Panc1 (cell line): ENCODE measurements around a stretch of chr20.

GRCh38 chr20:4973161-4974229 lies 27.8 kb downstream of the SLC23A2 start:
- RRBS, 2 experiments: no CpG with 5 or more reads among the region's 15 CpGs

- RRBS, 2 experiments: no CpG with 5 or more reads among the region's 2 CpGs
Observed at GRCh38 chr20:5143225-5143644, 16.4 kb downstream of the CDS2 start.

- RRBS, 2 experiments: no CpG with 5 or more reads among the region's 6 CpGs
Observed at GRCh38 chr20:5168337-5169442, 41.9 kb downstream of the CDS2 start.

GRCh38 chr20:5545149-5546325 lies 65.3 kb downstream of the GPCPD1 start:
- RRBS, 2 experiments: no CpG with 5 or more reads among the region's 10 CpGs

DNA sequence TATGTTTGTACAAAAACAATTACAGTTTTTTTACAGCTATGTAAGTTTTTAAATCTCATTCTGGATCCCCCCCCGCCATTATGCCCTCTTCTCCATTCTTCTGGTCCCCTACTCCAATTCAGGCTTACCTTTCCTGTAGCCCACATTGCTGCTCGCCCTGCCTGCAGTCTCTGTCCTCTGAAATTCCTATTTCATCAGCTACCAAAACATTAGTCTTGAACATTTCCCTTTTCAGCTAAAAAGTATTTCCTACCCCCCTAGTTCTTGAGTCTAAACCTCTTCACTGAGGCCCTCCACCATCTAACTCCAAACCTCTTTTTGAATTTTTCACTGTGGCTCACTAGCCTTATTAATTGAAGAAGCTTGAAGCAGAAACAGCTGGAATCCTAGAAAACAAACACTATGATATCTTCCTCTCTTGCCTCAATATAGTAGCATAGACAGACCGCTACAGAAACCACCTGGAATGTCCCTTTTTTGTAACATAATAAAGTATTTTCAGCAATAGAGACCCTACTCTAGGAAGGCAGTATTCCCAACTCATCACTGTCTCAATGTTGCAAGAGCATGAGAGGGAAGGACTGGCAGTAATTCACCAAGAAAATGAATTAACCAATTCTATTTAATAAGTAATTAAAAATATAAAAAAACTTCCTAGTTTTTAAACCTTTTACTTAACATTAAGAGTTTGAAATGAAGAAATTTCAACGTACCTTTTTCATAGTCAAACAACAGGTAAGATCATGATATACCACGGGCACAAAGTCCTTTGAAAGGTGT lies 41.2 kb downstream of the GPCPD1 start:
- RRBS, 2 experiments: no CpG with 5 or more reads among the region's 5 CpGs

DNA sequence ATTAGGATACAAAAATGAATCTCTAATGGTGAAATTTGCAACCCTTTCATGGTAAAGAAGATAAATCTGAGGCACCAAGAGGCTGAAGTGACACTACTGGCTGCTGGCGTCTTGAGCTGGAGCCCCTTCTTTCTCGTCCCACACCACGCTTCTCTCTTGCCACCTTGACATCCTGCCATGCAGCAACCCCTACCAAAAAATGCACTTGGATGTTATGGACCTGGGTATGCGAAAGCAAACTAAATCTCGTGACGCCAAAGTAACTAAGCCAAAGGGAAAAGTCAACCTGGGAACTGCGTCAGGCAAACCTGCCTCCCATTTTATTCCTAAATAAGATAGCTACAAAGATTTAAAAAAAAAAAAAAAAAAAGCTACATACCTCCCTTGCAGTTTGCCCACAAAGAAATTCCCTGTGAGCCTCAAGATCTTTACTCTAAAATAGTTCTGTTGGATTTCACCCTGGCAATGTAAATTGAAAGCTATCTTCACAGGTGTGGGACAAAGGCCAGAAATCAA lies 40.7 kb upstream of the GPCPD1 start:
- RRBS, 2 experiments: no CpG with 5 or more reads among the region's 7 CpGs

GRCh38 chr20:5765906-5766814 lies 16.0 kb downstream of the SHLD1 start:
- RRBS, 2 experiments: no CpG with 5 or more reads among the region's 9 CpGs

- RRBS, 2 experiments: no CpG with 5 or more reads among the region's 6 CpGs
Observed at GRCh38 chr20:5821438-5822151, 71.4 kb downstream of the SHLD1 start.

GRCh38 chr20:5843878-5844784 lies 67.2 kb upstream of the CHGB start:
- RRBS, 2 experiments: no CpG with 5 or more reads among the region's 4 CpGs

DNA sequence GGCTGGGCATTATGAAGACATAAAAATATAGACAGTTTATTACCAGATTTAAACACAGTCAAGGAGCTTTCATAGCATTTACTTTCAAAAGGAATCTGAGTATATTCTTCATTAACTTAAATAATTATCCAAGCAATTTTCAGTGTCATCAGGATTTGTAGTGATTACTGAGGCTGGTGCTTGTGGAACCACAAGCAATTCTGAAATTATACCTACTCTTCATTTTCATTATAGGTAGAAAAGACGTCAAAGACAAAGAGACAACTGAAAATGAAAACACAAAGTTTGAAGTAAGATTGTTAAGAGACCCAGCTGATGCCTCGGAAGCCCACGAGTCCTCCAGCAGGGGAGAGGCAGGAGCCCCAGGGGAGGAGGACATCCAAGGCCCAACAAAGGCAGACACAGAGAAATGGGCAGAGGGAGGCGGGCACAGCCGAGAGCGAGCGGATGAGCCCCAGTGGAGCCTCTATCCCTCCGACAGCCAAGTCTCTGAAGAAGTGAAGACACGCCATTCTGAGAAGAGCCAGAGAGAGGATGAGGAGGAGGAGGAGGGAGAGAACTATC lies 10.9 kb downstream of the CHGB start:
- RRBS, 2 experiments: no CpG with 5 or more reads among the region's 9 CpGs

DNA sequence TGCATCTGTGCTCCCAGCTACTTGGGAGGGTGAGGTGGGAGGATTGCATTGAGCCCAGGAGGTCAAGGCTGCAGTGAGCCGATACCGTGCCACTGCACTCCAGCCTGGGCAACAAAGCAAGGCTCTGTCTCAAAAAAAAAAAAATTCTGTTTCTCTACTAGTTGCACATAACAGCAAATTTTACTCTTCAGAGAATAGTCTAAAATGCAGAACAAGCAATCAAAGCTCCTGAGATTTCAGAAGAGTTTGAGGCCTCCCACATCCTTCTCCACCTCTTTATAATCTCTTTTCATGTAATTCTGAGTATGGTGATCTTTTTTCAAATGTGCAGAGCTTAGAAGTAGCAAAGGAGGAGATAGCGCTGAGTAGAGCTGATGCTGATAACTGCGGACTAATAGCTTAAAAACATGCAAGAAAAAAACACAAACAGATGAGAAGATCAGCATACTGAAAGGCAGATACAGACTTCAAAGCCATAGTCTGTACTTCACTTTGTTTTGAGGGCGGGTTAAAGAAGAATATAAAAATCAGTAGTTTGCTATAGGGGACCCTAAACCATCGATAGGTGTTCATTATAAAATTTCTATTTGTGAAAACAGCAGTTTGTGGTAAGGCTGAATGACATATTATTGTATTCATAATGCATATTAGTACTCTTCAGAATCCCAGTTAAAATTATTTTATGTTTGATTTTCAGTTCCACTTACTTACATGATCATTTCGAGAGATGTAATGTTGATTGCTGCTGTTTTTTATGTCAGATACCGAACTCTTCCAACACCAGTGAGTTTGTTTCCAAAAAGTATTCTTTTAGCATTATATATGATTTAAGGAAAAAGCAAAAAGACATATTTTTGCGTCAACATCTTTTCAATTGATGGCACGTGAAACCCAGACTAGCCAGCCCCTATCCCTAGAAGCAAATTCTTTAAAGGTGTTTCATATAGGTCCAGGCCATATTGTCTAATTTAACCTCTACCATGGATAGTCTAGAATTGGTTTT lies 23.0 kb downstream of the LRRN4 start:
- RRBS, 2 experiments: no CpG with 5 or more reads among the region's 10 CpGs

GRCh38 chr20:6735645-6736448 lies 31.6 kb upstream of the BMP2 start:
- RRBS, 2 experiments: no CpG with 5 or more reads among the region's 6 CpGs

DNA sequence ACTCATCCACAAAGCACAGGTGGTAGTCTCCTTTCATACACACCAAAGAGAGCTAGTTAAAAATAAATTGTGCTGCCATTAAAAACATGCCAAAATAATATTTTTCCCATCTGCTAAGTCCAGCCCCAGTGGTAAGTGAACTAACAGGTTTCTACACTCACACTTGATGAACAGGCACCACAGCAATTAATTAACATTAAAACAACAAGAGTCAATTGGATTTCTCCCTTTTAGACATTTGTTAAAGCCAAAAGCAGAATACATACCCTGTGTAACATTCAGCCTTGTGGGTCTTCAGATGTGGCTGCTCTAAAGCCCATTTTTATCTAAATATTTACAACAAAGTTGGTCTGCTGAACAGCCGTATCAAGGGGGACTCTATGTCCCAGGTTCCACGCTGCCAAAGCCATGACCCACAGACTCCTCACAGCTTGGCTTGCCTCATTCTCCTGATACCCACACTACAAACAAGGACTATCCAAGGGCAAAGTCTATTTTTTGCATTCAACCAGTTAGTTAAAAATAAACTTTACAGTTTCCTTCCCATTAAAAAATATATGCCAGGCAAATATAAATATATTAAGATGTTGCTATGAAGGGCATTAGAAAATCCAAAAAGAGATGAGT lies 490.5 kb downstream of the BMP2 start:
- RRBS, 2 experiments: no CpG with 5 or more reads among the region's 2 CpGs

DNA sequence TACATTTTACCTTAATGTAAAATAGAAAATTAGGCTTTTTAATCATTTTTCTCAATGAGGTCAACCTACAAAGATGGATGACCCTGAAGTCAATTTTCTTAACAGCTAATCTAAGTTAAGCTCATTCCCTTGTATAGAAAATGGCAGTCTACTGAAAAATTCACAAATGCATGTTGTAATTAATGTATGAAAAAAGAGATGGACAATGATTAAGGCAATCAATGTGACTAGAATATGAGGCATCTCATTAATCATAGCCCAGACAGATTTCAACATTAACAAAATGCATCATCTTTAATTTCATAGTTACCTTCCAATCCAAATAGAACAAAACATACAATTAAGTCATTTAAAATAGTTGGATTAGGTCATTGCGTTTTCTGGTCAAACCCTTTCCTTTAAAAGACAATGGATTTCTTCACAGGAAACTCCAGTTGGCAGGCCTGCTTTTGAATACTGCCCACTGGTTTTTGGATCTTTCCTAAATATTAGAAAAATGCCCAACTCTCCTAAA lies 204.0 kb downstream of the HAO1 start:
- RRBS, 2 experiments: no CpG with 5 or more reads among the region's 1 CpG

- RRBS, 2 experiments: no CpG with 5 or more reads among the region's 11 CpGs
Observed at GRCh38 chr20:7802938-7803418, 137.3 kb downstream of the HAO1 start.

- RRBS, 2 experiments: no CpG with 5 or more reads among the region's 11 CpGs
Observed at GRCh38 chr20:7980138-7981025, 39.2 kb downstream of the TMX4 start.

DNA sequence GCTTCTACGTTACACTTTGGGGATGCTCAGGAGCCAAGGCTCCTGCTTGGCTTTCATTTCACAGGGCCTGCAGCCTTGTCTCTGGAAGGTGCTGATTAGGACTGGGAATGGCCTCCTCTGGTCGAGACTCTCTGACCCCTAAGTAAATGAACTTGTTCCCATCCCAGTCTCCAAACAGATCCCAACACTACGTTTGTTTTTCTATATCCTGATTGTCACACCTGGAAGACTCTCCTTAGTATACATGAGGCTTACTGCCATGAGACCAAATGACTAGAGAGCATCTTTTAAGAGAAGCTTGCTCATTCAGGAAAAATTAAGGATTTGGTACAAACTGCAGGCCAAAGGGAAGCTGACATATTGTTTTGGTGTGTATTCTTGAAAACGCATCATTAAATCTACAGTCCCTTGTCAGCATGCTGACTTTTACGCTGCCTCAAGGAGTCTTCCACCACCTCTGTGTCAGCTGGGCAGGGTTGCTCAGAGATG lies 37.7 kb downstream of the TMX4 start:
- RRBS, 2 experiments: no CpG with 5 or more reads among the region's 5 CpGs

DNA sequence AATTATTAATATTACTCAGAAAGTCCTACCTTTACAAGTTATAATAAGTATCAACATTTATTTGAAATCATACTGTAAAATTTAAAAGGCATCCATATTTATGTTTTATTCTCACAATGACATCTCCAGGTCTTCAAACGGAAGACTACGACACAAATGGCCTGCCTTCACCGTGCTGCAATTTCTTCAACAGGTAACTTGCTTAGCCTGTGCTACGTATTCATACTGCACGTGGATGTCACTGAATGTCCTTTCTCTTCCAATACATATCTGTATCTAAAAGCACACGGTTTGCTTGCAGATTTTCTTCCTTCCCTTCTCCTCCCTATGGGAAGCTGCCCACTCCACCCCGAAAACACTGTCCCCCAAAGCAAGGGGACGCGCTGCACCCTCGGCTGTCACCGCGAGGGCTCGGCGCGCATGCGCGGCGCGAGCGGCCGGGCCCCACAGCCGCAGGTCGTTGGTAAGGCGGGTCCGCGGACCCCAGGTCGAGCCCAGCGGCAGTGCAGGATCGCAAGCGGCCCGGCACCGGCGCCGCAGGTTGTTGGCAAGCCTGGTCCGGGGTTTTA lies 713 bp downstream of the TMX4 start:
- RRBS, 2 experiments: under 1 to 7% methylated on average over 9 of the region's 35 CpGs

DNA sequence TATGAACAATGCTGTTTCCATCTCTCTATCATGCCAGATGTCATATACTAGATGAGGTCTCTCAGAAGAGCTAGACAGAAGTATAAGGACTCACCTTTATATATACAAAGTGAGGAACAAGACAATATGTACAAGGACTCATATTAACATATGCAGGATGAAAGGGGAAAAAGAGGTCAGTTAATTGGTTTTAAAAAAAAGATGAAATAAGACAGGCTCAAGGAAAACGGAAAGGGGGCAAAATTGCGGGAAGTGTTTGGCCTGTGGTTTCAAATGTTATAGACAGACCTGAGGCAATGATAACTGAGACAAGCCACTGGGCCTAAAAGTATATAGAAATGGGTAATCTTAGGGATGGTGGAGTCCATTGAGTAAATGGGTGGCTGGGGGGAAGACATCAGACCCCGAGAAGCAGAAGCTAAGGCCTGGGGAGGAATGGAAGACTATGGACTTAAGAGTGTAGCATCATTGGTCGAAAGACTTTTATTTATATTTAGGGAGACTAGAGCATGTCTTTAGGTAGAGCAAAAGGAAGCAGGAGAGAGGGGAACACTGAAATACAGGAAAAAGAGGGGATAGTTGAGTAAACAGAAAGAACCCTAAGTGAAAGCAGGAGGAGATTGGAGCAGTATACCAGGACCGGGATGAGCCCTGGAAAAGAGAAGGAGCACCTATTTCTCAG lies 106.6 kb downstream of the PLCB1 start:
- RRBS, 2 experiments: no CpG with 5 or more reads among the region's 5 CpGs